Psoas muscle (tissue), 2 donors: ENCODE results near the genes ZNF577, ZNF614, ZNF480, ZNF808, ZNF320, ZNF765 and ZNF813.

DNA sequence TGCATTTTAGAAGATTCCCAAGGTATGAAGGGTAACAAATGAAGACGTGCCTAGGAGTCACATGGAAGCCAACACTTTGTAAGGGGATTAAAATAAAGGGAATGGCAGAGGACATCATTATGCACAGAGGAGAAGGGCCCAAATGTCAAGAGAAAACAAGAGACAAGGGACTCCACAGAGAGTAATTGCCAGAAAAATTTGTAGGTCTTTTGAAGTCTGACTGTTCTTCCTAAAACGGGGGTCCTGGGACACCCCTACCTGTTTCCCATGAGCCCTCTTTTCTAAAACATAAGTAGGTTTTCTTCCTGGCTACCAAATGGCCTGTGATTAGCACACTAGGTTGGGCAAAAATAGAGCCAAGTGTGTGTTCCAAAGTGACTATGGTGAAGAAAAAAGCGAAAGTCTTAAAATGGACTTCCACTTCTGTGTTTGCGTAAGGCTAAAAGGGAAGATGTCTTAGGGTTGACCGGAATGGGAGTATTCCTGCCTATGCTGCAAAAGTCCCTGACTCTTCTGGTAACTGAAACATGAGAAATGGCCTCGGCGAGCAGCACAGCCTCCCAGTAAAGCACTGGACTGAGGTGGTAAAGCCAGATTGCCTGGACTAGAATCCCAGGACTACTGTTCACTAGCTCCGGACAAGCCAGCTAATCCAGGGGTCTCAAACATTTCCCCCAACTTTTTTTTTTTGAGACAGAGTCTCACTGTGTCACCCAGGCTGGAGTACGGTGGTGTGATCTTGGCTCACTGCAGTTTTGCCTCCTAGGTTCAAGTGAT, 2.4 kb upstream of the FPR1 start:
- PRO-cap, 2 experiments = no peak in any of the 2 experiments

DNA sequence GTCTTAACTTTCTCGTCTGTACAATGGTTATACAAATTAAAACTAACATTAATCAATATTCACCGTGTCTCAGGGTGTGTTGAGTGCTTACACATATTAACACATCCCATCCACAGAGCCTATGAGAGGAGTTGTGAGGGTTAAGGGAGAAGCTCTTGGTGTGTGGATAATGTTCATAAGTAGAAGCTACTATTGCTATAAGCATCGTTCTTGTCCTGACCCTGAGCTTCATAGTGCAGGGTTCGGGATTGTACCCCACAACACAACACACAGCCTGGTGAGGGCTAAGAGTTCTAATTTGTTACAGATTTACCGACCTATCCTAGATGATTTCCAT, 2.5 kb downstream of the FPR3 start:
- PRO-cap, 2 experiments = no peak in any of the 2 experiments

GRCh38 chr19:51887328-51888286, at the start of gene ZNF577:
Gene ZNF577, minus strand, starts transcription at chr19:51887951.
- PRO-cap, 2 experiments = peak in 2 of 2 experiments; most common minus-strand start chr19:51887920 (in 1)

DNA sequence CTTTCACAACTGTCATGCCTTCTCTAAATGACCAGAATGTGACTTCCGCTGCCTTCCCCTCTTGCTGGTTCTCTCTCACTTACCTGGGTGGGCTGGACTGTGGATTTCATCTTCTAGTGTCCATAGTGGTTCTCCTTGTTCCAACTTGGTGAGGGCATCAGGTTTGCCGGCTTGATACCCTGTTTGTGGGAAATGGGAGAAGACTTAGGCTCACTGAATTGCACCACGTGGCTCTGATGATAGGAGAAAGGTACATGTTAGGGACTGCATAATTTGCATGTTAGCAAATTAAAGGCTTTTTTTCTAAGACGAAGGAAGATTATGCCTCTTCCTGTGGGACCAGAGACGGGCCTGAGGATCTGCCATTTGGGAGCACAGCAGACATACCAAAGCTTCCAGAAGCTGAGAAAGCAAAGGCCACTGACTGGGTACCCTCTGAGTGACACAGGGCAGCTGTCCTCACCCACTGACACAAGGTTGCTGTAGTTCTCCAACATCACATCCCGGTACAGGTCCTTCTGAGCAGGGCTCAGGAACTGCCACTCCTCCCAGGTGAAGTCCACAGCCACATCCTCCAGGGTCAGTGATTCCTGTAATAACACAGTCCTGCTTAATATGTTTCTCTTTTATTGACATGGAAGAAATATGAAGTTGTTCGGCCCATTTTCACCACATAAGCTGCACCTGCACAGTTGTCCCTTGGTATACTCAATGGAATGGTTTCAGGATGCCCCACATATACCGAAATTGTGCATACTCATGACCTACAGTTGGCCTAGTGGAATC, 8.2 kb downstream of the ZNF649 start:
- PRO-cap, 2 experiments = no peak in any of the 2 experiments

DNA sequence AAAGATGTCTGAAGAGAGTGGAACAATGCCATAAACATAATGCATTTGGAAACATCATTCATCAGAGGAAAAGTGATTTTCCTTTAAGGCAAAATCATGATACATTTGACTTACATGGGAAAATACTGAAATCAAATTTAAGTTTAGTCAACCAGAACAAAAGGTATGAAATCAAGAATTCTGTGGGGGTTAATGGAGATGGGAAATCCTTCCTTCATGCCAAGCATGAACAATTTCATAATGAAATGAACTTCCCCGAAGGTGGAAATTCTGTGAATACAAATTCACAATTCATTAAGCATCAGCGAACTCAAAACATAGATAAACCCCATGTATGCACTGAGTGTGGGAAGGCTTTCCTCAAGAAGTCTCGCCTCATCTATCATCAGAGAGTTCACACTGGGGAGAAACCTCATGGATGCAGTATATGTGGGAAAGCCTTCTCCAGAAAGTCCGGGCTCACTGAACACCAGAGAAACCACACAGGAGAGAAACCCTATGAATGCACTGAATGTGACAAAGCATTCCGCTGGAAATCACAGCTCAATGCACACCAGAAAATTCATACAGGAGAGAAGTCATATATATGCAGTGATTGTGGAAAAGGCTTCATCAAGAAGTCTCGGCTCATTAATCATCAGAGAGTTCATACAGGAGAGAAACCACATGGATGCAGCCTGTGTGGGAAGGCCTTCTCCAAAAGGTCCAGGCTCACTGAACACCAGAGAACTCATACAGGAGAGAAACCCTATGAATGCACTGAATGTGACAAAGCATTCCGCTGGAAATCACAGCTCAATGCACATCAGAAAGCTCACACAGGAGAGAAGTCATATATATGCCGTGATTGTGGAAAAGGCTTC, 17.1 kb downstream of the ZNF613 start:
- PRO-cap, 2 experiments = no peak in any of the 2 experiments

GRCh38 chr19:52027875-52028816, at the start of gene ZNF614:
Gene ZNF614, minus strand, starts transcription at chr19:52028379.
- PRO-cap, 2 experiments = peak in 2 of 2 experiments; most common plus-strand start chr19:52028678 (in 1); most common minus-strand start chr19:52028338 (in 1)

- PRO-cap, 2 experiments = no peak in any of the 2 experiments
These were observed 688 bp upstream of the ZNF614 start for GRCh38 chr19:52028817-52029316.

DNA sequence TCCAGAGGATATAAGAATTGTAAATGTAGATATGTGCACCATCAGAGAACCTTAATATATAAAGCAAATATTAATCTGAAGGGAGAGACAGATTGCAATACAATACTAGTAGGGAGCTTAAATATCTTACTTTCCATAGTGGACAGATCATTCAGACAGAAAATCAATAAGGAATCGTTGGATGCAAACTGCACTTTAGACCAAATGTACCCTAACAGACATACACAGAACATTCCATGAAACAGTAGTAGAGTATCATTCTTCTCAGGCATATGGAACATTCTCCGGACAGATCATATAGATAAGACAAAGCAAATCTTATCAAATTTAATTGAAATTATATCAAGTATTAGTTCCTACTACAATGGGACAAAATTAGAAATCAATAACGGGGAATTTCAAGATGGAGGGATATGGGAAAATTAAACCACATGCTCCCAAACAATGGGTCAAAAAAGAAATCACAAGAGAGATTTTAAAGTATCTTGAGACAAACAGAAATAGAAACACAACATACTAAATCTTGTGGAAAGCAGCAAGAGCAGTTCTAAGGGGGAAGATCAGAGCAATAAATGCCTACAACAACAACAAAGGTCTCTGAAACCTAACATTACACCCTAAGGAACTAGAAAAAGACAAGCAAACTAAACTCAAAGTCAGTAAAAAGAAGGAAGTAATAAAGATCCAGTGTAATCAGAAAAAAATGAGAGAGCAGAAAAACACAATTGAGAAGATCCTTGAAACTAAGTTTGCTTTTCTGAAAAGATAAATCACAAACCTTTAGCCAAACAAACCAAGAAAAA, 34.8 kb upstream of the ZNF766 start:
- PRO-cap, 2 experiments = no peak in any of the 2 experiments

DNA sequence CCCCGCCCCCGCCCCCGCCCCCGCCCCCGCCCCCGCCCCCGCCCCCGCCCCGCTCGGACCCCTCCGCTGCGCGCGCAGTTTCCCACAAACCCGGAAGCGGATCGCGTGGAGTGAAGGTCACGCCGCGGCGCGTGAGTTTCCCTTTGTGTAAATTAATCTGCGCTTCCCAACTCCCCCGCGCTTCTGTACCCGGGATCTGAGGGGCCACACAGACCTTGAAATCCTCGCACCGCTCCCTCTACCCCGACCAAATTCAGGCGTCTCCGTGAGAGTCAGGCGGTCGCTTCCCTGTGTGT, at the start of gene ZNF480:
TSS of gene ZNF480 (plus strand) at position 77 of the 296 bp plus-strand sequence.
- PRO-cap, 2 experiments = peak in 2 of 2 experiments; most common plus-strand start position 87 of the sequence (in 2)

GRCh38 chr19:52527545-52528528, at the start of gene ZNF808:
Gene ZNF808, plus strand, starts transcription at chr19:52527668.
- PRO-cap, 2 experiments = peak in 2 of 2 experiments; most common plus-strand start chr19:52527668 (in 2)

DNA sequence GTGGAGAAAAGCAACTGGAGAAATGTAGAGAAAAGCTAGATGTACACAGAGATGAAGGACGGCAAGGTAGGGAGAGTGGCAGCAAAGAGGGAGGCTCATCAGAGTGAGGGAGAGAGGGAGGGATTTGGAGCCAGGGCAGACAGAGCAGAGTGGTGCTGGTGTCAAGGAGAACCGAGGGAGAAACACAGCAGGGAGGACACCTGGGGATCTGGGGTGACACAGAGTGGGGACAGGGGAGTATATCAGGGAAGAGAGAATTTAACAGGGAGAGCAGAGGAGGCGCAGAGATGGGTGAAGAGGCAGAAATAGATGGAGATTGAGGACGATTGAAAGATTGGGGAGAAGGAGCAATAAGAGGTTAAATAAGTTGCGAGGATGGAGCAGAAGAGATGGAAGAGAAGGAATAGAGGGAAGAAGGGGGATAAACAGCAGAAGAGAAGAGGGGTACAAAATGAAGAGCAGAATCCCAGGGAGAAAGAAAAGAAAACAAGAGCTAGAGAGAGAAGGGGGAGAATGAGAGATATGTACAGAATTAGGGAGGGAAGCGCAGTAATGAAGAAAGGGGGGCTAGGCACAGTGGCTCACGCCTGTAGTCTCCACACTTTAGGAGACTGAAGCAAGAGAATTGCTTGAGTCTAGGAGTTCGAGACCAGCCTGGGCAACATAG, 1.2 kb downstream of the ZNF808 start:
- PRO-cap, 2 experiments = no peak in any of the 2 experiments

GRCh38 chr19:52536440-52536958, 9.0 kb downstream of the ZNF808 start:
- PRO-cap, 2 experiments = no peak in any of the 2 experiments

DNA sequence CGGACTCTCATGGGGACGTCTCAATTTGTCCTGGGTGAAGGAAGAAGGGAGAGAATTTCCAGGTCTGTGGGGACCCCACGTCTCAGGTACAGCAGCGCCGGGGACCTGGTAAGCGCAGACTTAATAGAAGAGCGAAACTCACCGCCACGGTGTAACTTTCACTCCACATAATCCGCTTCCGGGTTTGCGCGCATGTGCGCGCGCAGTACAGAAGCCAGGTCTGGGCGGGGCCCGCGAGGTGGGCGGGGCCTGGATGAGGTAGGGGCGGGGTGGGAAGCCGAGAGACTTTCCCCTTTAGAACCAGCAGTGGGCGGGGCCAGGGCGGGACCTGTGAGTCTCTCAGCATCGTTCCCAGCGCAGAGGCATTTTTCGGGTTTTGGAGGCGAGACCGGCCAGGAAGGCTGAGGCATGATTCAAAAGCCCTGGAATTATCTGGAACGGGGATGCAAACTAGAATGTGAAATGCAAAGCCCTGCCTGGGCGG, 52.1 kb downstream of the ENSG00000269825 start:
- PRO-cap, 2 experiments = peak in 2 of 2 experiments; most common minus-strand start position 186 of the sequence (in 2)

DNA sequence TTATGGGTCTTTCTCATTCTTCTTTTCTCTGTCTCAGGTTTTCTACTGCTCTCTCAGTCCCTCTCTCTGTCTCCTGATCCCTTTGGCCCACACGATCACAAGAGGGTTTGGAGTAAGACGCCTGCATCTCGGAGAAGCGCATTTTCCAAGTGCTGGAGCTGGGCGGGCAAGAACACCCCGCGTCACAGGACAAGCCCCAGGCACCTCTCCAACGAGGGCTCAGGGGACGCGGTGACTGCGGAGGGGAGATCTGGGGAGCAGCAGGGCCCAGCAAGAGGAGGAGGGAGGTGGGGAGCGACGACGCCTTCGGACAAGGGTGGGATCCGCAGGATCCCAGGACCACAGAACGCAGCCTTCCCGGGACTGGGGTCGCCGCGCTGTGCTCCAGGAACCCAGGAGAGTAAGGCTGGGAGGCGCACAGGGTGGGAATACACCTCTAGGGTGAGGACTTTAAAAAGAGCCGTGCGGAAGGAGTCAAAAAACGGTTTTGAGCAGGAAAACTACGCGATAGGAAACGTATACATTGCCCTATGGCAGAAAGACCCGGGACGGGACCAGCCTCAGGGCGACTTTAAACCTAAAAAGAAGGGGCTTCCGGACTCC, 487 bp downstream of the ZNF468 start:
- PRO-cap, 2 experiments = no peak in any of the 2 experiments

- PRO-cap, 2 experiments = no peak in any of the 2 experiments
These were observed 750 bp downstream of the ZNF320 start for GRCh38 chr19:52896659-52897111.

DNA sequence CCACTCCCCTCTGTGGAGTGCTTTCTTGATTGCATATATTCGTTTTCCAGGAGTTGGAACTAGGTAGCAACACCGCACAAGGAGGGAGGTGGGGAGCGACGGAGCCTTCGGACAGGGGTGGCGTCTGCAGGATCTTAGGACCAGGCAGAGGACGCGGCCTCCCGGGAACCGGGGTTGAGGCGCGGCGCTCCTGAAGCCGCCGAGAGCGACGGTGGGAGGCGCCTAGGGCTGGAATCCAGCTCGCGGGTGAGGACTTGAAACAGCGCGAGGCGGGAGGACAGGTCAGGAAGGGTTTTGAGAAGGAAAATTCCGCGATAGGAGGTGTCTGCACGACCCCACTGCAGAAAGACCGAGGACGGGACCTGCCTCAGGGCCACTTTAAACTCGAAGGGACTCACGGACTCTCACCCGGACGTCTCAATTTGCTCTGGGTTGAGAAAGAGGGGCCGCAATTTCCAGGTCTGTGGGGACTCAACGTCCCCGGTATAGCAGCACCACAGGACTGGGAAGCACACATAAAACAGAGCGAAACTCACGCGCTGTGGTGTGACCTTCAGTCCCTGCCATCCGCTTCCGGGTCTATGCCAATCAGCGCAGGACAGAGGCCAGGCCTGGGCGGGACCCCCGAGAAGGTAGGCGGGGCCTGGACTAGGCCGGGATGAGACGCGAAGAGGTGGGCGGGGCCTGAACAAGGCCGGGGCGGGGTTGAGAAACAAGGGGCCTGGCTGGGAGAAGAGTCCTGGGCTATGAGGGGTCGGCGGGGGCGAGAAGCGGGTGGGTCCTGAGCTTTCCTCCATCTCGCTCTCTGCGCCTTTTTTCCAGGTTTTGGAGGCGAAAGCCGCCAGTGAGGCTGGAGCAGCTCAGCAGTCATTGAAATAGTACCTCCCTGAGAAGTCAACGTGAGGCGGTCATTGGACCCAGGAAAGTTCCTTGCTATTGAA, at the start of gene ZNF320:
TSS of gene ZNF320 (minus strand) at position 524 of the 941 bp plus-strand sequence.
- PRO-cap, 2 experiments = peak in 2 of 2 experiments; most common plus-strand start position 722 of the sequence (in 1); most common minus-strand start position 583 of the sequence (in 2)

DNA sequence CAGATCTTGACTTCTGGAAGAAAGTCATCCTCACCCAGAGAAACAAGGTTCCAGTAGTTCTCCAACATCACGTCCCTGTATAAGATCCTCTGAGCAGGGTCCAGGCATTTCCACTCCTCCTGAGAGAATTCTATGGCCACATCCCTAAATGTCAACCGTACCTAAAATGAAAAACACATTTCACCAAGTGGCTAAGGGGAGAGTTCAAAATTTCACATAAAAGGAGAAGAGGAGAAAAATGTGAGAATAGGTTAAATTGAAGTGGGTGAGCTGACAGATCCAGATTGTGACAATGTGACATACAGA, 28.2 kb downstream of the ZNF160 start:
- PRO-cap, 2 experiments = no peak in any of the 2 experiments

- PRO-cap, 2 experiments = peak in 2 of 2 experiments; most common plus-strand start chr19:53395149 (in 2); most common minus-strand start chr19:53394978 (in 1)
These were observed at the start of gene ZNF765 for GRCh38 chr19:53394372-53395254. Gene ZNF765, plus strand, starts transcription at chr19:53395149.

DNA sequence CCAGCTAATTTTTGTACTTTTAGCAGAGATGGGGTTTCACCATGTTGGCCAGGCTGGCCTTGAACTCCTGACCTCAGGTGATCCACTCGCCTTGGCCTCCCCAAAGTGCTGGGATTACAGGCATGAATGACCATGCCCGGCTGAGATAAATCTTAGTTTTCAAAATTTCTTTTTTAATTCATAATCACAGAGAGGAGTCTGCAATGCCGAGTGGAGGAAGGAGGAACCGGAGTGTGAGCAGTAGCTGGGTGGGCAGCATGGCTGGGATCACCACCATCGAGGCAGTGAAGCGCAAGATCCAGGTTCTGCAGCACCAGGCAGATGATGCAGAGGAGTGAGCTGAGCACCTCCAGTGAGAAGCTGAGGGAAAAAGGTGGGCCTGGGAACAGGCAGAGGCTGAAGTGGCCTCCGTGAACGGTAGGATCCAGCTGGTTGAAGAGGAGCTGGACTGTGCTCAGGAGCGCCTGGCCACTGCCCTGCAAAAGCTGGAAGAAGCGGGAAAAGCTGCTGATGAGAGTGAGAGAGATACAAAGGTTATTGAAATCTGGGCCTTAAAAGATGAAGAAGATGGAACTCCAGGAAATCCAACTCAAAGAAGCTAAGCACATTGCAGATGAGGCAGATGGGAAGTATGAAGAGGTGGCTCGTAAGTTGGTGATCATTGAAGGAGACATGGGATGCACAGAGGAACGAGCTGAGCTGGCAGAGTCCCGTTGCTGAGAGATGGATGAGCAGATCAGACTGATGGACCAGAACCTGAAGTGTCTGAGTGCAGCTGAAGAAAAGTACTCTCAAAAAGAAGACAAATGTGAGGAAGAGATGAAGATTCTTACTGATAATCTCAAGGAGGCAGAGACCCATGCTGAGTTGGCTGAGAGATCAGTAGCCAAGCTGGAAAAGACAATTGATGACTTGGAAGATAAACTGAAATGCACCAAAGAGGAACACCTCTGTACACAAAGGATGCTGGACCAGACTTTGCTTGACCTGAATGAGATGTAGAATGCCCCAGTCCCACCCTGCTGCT, 10.1 kb downstream of the ZNF761 start:
- PRO-cap, 2 experiments = no peak in any of the 2 experiments

GRCh38 chr19:53467470-53468654, at the start of gene ZNF813:
Gene ZNF813, plus strand, starts transcription at chr19:53467733.
- PRO-cap, 2 experiments = peak in 2 of 2 experiments; most common plus-strand start chr19:53467744 (in 2); most common minus-strand start chr19:53467566 (in 1)